ENCODE measurements around a stretch of chr2.

DNA sequence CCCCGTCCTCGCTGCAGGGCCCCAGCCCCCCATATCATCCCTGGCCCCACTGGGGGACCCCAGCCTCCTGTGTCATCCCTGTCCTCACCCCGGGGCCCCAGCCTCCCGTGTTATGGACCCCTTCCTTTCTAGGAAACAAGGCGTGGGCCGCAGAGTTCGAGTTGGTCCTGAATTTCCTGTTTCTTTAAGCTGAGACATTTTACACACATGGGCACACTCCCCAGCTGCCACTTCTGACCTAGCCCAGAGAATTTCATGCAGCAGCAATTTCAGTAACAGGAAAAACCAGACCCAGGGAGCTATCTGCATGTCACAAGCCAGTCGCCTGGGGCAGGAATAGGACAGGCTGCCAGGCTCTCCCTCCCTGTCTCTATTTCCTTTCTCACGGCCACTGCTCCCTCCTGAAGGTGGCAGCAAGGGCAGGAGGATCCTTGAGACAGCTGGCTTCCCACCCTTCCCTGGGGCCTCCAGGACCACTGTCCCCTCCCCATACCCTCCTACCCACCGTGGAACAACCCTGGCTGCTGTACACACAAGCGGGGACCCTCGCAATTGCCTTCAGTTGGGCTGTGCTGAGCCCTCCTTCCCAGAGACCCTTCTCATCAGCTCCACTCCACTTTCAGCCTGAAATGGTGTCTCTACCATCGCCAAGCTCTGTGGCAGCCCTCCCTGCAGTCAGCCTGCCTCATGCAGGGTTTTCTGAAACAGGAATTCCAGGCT lies 141.9 kb upstream of the ID2 start:
- PRO-cap, result no peak
- RAMPAGE, long total RNA, result no peak
- RRBS, result no CpG with 5 or more reads among the region's 13 CpGs

DNA sequence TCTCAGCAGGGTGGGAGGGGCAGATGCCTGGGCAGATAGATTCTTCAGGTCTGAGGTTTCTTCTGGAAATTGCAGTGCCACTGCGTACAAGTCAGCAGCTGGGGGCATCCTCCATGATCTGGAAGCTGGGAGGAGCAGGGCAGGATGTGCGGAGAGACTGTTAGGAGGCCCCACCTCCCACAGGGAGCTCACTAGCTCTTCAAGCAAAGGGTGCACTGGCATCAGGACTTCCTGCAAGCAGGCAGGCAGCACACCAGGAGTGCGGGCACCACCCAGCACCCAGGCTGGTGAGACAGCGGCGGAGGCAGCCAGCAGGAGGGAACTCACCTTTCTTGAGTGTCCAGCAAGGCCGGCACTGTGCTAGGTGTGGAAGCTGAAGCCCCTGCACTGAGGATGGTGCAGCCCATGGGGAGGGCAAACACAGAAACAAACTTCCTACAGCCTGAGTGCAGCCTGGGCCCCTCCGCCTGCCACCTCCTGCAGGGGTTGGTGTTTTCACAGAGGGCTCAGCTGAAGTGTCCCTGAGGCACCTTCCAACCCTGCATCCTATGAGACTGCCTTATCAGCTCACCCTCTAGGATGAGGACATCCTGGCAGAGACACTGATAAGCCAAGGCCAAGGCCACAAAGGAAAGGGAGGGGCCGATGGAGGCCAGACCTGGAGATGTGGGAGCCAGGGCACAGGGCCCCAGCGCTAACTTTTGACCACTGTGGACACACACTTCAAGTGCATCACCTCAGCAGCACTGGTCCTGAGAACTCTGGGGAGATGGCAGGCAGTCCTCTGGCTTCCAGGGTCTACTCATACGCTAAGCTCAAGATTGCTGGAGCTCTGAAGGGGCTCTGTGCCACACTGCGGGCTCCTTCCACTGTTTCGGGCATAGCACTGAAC lies 100.5 kb upstream of the ID2 start:
- PRO-cap, result no peak
- RAMPAGE, long total RNA, result no peak
- RRBS, result no CpG with 5 or more reads among the region's 12 CpGs

GRCh38 chr2:8644493-8644830 lies 37.4 kb upstream of the ID2 start:
- PRO-cap, result no peak
- RAMPAGE, long total RNA, result no peak
- RRBS, result no CpG with 5 or more reads among the region's 4 CpGs

GRCh38 chr2:8661762-8661982 lies 20.2 kb upstream of the ID2 start:
- PRO-cap, result no peak
- RAMPAGE, long total RNA, result no peak
- RRBS, result no CpG with 5 or more reads among the region's 5 CpGs

DNA sequence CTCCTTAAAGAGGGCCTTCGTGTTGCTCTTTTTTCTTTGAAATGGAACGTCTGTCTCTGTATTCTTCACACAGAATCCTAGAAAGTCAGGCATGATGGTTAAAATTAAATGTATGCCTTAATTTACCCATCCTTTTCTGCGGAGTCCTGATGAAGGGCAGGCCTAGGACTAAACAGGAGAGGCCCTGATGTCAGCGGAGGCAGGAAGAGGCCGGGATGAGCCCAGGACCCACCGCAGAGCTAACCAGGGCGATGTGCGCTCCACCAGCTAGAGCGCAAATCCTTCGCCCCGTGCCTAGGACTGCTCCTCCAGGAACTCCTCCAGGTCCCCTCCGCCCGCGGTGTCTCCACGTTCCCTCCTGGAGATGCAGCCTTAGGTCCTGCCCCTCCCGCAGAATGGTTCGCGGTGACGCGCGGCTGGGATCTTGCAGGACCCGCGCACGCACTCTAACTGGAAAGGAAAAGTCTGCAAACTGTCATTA lies 5.9 kb upstream of the ID2 start:
- PRO-cap, result no peak
- RAMPAGE, long total RNA, result no peak
- RRBS, result no CpG with 5 or more reads among the region's 24 CpGs

DNA sequence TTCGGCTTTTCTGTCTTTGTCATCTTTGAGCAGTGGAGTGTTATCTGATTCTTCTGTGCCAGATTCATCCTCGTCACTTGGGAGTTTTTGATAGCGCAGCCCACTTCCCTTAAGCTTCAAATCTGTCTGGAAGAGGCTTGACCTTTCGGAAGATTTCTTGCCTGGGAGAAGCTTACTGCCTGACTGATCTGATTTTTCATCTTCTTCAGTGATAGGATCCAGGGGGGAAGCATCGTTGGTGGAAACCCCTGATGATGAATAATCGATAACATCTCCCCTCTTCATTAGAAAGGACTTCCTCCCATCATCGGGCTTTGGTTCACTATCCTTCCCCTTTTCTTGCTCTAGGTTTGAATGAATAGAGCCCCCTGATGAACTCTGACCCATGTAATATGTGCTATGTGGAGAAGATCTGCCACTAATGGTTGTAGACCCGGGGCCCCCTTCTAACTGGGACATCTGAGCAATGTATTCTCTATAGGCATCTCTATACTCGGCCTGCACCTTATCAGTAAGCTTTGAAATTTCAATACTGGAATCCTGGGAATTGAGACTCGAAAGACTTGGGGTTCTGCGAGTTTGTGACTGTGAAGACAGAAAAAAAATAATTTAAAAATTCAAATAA lies 49.7 kb downstream of the ID2 start:
- PRO-cap, result no peak
- RAMPAGE, long total RNA, result no peak
- RRBS, result no CpG with 5 or more reads among the region's 11 CpGs

- PRO-cap, result no peak
- RAMPAGE, long total RNA, result no peak
- RRBS, result no CpG with 5 or more reads among the region's 15 CpGs
Observed at GRCh38 chr2:8863269-8864082, 26.1 kb upstream of the KIDINS220 start.

DNA sequence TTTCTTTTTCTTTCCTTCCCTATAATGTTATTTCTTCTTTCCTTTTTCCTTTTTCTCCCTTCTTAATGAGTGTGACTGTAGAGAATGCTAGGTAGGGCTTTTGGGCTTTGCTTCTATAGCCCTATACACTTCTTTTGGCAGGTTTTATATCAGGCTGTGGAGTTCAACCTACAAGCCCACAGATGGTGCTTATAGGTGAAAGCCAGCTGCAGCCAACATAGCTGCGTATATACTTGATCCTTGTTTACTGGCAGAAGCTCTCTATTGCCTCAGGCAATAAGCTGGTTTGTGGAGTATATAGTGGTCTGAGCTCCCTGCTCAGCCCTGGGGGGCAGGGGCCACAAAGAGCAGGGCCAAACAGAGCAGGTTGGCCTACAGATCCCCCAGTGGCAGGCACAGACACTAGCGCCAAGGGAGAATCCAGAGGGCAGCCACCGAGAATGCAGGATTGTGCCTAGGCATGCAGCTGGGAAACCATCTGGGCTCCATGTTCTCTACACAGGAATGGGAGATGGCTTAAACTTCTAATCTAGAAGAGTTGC lies 49.3 kb downstream of the MBOAT2 start:
- PRO-cap, result no peak
- RAMPAGE, long total RNA, result no peak
- RRBS, result no CpG with 5 or more reads among the region's 3 CpGs

GRCh38 chr2:9178745-9179708 lies 27.6 kb upstream of the ASAP2 start:
- PRO-cap, result no peak
- RAMPAGE, long total RNA, result no peak
- RRBS, result no CpG with 5 or more reads among the region's 17 CpGs

DNA sequence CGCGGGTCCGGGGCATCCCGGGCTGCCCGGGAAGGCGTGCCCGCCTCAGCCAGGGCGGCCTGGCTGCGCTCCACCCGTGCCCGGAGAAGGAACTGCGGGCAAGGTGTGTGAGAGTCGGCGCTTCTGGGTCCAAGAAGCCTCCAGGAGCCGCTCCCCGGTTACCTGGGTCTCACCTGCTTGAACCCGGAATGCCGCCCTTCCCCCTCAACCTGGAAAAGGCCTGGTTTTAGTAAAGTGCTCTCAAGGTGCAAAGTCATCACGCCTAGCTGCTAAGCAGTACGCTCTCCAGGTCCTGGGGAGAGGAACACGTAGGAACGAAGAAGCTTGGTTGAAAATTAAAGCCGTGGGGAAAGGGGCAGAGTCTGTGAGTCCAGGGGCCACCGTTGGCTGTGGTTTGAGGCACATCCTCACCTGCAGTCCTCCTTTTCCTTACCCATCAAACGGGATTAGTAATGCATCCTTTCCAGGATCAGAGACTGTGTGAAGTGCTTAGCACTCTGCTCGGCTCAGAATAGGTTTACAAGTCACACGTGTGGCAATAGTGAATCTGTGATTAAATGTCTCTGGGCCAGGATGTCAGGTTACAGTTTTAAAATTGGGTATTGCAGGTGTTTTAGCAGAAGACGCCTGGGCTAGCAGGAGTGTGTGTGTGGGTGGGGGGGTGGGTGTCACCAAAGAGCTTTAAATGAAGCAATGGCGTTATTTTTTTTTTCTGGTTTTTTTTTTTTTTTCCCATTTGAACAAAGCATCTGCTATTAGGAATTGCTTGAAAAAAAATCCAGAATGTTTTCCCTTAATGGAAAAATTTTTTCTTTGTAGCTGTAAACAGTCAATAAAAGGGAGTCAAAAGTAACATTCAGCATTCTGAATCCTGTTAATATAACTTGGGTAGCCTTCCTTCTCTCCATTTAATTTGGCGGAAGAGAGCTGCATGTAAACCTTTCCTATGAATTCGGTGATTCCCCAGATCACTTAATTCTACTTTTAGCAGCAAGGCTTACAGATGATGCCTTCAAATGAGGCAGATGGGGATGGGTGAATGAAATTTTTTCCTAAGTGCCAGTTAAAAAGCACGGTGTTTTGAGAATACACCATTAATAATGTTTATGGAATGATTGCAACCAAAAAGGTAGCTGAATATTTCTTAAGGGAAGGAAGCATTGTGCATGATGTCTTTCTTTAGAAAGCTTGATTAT lies 1.5 kb downstream of the ASAP2 start:
- PRO-cap, result no peak
- RAMPAGE, long total RNA, result no peak
- RRBS, result 2% methylated on average over 14 of the region's 32 CpGs

GRCh38 chr2:9244938-9245724 lies 38.5 kb downstream of the ASAP2 start:
- PRO-cap, result no peak
- RAMPAGE, long total RNA, result no peak
- RRBS, result no CpG with 5 or more reads among the region's 11 CpGs

- PRO-cap, result no peak
- RAMPAGE, long total RNA, result no peak
- RRBS, result no CpG with 5 or more reads among the region's 26 CpGs
Observed at GRCh38 chr2:9331489-9332855, 91.4 kb downstream of the ITGB1BP1 start.

GRCh38 chr2:9336041-9336789 lies 87.1 kb downstream of the ITGB1BP1 start:
- PRO-cap, result no peak
- RAMPAGE, long total RNA, result no peak
- RRBS, result no CpG with 5 or more reads among the region's 8 CpGs

- PRO-cap, result no peak
- RAMPAGE, long total RNA, result no peak
- RRBS, result no CpG with 5 or more reads among the region's 8 CpGs
Observed at GRCh38 chr2:9339561-9340115, 83.7 kb downstream of the ITGB1BP1 start.

DNA sequence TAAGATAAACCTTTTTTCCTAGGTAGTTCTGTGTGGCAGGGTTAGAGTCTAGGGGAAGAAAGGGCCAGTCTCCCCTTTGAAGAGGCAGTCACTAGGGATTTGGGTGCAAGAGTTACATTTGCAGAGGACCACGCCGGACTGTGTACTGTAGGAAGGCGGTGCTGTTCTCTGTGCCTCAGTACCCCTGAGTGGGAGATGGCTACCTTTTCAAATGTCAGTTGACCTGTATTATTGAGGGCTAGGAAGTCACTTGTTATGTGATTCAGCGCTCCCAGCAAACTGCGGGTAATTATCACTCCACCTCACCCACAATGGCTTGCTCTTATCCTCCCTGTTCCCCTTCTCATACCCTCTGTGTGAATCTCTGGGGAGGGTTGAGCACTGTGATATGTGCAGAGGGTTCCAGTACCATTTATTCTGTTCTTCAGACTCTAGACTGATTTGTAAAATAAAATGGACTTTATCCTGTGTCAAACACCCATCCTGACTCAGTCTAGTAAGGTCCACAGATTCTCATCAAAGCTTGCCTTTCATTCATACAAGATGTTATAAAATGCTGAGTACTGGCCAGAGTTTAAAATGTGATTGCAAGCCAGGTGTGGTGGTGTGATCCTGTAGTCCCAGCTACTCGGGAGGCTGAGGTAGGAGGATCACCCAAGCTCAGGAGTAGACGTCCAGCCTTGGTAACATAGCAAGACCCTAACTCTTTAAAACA lies 71.7 kb downstream of the ITGB1BP1 start:
- PRO-cap, result no peak
- RAMPAGE, long total RNA, result no peak
- RRBS, result no CpG with 5 or more reads among the region's 7 CpGs

DNA sequence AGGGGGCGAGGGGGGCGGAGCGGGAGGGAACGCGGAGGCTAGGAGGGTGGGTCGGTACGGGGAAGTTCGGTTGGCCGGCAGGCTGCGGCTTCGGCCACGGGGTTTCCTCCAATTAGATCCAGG lies 191 bp upstream of the YWHAQ start:
- PRO-cap, result no peak
- RAMPAGE, long total RNA, result no peak
- RRBS, result 1% methylated on average over 4 of the region's 12 CpGs

GRCh38 chr2:9735925-9736299 lies 105.1 kb upstream of the YWHAQ start:
- PRO-cap, result no peak
- RAMPAGE, long total RNA, result no peak
- RRBS, result no CpG with 5 or more reads among the region's 1 CpG

- PRO-cap, result no peak
- RAMPAGE, long total RNA, result no peak
- RRBS, result no CpG with 5 or more reads among the region's 4 CpGs
Observed at GRCh38 chr2:9738781-9739083, 104.5 kb upstream of the TAF1B start.

DNA sequence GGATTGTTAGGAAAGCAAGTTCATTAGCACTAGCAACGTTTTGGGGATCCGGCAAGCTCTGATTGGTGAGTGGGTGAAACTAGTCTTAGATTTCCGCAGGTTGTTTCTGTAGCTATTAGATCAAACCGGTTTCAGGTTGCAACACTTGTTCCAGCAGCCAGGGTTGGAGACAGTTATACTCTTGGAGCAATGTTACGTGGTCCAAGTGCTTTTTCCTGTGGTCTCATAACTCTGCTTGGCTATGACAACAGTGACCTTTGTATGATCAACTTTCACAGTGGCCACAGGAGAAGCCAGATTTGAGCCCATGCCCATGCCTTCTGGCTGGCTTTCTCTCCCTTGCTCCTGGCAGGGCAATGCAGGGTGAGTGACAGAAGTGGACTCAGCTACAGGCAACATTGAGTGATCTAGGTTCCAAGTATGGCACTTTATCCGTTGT lies 84.5 kb upstream of the TAF1B start:
- PRO-cap, result no peak
- RAMPAGE, long total RNA, result no peak
- RRBS, result 77% methylated on average over 1 of the region's 6 CpGs

DNA sequence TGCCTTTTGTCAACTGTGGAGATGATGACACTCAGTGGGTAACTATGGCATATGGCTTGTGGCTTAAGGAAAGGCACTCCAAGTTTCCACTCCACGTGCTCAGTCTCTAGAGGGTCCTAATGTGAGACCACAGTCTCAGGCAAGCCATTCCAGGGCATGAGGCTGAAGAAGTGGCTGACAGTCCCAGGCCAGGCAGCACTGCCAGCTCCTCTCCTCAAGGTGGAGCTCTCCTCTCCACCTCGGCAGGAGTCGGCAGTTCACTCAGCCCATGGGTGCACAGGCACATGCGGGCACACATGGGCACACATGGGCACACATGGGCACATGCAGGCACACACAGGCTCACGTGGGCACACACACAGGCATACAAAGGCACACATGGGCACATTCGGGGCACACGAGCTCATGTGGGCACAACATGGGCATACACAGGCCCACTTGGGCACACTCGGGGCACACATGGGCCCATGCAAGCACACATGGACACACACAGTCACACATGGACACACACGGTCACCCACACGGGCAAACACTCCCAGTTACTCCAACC lies 65.3 kb upstream of the TAF1B start:
- PRO-cap, result no peak
- RAMPAGE, long total RNA, result no peak
- RRBS, result no CpG with 5 or more reads among the region's 10 CpGs